ENCODE measurements around a stretch of chr17.

- RRBS: no CpG with 5 or more reads among the region's 6 CpGs
Measured at GRCh38 chr17:79845581-79845895, 6.3 kb upstream of the CBX4 start.

DNA sequence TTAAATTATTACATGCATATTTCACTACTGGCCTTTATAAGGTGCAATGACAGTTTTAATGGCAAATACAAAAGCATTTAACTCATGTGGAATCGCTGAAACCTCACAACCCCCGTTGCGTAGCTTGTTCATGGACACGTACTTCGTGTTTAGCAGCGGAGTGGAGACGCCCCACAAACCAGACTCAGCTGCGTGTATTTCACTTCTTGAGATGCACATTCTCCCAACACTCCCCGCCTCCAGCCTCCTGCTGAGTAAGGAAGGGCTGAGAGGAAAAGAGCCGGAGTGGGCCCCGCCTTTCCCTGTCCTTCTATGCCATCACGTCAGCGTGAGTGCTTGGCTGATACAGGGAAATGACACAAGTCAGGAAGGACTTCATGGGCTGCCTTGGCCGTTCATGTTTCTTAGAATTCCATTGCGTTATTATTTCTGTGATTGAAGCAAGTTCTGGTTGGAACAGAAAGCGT, 68.6 kb upstream of the CBX4 start:
- RRBS: no CpG with 5 or more reads among the region's 16 CpGs

DNA sequence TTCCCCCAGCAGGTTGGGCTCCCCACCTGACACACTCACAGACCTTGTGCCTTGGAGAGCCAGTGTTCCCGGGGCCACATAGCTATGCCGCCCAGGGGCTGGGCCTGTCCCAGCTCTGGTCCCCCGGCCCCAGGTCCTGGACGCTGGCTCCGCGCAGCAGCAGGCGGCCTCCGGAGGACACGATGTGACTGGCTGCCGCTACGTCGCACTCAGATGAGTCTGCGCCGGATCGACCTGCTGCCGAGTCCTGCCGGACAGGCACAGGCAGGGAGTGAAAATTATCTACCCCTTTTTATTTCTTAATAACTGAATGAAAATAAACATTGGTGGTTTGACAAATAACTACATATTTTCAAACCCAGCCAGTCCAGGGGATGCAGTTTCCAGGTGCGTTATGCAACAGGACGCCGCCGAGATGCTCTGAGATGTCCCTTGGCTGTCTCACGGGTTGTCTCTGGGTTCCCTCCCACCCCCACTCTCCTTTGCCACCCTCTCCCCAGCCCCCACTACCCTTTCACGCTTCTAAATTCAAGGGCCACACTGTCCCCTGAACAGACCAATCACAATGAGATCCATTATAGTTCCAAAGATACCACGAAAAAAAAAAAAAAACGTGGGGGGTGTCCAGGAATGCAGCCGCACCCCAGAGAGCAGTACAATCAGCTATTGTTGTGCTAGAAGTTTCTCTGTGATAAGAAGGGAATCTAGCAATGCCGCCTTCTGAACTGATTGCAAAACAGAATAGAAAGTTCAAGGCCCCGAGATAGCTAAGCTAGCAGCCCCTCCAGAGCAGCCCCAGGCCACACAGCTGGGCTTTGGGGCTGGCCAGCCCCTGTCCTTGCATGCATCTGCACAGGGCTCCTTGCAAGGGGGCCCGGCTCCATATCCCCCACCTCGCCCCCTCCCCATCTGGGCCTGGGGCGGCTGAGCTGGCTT, 86.7 kb upstream of the CBX4 start:
- RRBS: 68% methylated on average over 16 of the region's 31 CpGs

DNA sequence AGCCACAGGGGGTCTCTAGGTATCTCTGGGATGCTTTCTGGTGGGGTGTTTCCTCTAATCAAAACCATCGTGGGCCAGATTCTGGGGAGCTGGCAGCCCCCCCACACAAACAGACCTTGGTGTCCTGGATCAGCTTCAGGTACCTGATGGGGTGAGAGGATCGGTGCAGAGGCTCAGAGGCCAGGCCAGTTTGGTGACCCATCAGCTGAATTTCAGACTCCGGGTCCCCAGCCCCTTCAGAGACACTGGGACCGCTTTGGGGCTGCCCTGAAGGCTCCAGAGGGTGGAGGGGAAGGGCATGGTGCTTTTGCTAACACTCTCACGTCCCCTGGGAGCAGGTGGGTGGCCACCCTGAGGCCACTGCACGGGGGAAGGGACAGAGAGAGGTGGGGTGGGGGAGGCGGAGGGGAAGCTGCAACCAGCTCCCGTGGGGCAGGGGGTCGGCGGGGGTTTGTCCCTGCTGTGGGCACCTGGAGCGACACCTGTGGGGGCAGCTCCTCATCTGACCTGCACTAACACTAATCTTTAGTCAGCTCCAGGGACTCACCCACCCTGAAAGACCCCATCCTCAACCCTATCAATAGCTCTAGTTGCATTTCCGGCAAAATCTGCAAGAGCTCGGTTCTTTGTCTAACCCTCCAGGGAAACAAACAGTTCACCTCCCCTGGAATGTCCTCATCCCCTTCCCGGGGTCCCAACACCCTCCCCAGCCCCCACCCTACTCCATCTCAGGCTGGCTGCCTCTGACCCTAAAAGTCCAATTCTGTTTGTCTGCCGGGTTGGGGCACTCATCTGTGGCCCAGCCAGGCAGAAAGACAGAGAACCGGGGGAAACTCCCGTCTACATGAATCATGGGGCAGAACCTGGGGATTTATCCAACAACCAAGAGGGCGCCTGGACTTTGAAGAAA, 91.8 kb upstream of the CBX4 start:
- RRBS: 11% methylated on average over 5 of the region's 18 CpGs

DNA sequence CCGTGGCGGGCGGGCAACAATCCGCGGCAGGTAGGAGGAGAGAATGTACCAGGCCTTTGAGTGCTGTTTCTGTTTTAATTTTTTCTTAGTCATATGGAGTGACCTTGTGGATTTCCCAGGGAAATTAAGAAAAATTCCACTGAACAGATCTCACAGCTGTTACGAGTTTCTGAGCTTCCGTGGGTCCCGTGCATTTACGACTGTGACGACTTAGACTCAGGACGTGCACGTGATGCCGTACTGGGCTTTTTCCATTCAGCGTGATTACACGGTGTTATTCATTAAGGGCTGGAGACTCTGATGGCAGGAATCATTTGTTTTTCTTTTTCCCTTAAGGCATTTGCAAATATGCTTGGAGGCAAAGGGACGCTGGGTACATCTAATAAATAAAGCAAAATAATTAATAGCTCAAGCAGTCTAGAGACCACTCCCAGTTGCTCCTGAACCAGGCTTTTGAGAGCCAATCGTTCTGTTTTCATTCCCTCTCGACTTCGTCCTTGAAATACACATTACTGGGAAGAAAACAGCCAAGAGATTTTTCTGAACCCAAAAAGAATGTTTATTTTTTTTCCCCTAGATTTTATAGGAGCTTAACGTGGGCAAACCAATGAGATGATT, 57.1 kb downstream of the TBC1D16 start:
- RRBS: no CpG with 5 or more reads among the region's 20 CpGs

GRCh38 chr17:80000925-80001303, 34.8 kb downstream of the TBC1D16 start:
- RRBS: no CpG with 5 or more reads among the region's 10 CpGs

DNA sequence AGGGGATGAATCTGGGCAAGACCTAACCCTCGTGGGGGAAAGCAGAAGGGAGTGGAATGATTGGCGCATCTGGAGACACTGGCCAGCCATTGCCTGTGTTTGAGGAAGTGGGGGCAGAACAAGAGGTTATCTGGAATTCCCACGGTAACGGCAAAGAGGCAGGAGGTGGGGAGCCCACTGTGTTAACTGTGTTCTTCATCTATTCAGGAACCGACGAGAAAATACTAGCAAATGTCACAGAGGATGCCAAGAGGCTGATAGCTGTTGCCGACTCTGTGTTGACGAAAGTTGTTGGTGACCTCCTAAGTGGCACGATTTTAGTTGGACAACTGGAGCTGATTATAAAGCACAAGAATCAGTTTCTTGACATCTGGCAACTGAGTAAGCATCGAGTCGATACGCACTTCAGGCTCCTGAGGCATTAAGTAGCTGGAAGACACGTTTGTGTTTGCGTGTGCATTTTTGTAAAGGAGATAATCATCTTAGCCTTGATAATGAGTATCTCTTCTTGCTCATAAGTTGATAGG, 67.0 kb downstream of the RNF213 start:
- RRBS: no CpG with 5 or more reads among the region's 14 CpGs

GRCh38 chr17:80395725-80396128, 19.2 kb upstream of the ENDOV start:
- RRBS: no CpG with 5 or more reads among the region's 7 CpGs

- RRBS: no CpG with 5 or more reads among the region's 11 CpGs
Measured at GRCh38 chr17:80601169-80601512, 56.5 kb downstream of the RPTOR start.

GRCh38 chr17:80750315-80750782, 205.7 kb downstream of the RPTOR start:
- RRBS: no CpG with 5 or more reads among the region's 14 CpGs

GRCh38 chr17:80750932-80751438, 206.3 kb downstream of the RPTOR start:
- RRBS: no CpG with 5 or more reads among the region's 14 CpGs

GRCh38 chr17:80761361-80761915, 216.8 kb downstream of the RPTOR start:
- RRBS: no CpG with 5 or more reads among the region's 15 CpGs

GRCh38 chr17:80826780-80827553, 164.7 kb upstream of the CHMP6 start:
- RRBS: no CpG with 5 or more reads among the region's 26 CpGs

GRCh38 chr17:80834009-80834805, 157.4 kb upstream of the CHMP6 start:
- RRBS: 45% methylated on average over 7 of the region's 34 CpGs

DNA sequence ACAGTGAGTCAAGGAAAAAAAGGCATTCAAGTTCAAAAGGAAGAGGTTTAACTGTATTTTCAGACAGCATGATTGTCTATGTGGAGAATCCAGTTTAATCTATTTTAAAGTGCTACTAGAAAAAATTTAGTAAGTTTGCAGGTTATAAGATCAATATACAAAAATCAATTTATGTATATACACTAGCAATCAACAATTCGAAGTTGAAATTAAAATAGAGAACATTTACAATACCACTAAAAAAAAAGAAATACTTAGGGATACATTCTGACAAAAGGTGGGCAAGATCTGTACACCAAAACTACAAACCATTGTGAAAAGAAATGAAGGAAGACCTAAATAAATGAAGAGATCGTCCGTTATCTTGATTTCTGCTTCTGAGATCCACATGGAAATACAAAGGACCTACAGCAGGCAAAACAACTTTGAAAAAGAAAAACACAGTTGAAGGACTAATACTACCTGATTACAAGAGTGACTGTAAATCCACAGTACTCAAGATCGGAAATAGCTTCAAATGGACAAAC, 124.0 kb upstream of the CHMP6 start:
- RRBS: no CpG with 5 or more reads among the region's 4 CpGs

- RRBS: no CpG with 5 or more reads among the region's 12 CpGs
Measured at GRCh38 chr17:80984688-80985259, 6.9 kb upstream of the CHMP6 start.

GRCh38 chr17:81003539-81003945, 11.9 kb downstream of the CHMP6 start:
- RRBS: 12% methylated on average over 3 of the region's 20 CpGs

GRCh38 chr17:81035773-81036257, 864 bp downstream of the BAIAP2 start:
- RRBS: no CpG with 5 or more reads among the region's 33 CpGs

DNA sequence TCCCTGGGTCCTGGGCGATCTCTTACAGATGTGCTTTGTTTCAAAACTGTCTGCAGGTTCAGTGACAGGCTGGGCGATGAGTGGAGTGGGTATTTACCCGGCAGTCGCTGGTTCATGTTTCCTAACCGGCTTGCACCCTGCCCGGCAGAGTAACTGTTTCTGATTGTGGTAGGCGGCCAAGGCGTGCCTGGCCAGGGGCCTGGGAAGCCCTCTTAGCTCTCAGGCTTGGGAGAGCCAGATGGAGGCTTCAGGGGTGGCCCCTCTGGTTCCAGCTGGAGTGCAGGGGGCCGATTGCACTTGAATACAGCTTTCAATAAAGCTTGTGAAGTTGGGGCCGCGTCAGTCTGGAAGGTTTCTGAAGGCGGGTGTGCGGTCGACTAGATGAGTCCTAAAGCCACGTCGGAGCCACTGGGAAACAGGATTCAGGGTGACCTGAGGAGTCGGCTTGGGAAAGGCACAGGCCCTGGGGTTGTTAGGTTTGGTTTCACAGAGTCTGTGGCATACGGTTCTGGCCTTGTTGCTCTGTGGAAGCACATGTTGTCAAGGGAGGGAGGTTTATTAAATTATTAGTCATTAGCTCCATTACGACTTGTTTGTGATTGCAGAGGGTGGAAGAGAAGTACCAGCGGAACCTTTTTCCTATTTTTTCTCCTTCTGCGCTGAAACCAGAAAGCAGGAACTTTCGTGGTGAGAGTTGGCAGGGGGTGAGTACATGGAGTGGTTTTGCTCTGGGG, 1.5 kb downstream of the BAIAP2 start:
- RRBS: no CpG with 5 or more reads among the region's 22 CpGs

- RRBS: 83% methylated on average over 4 of the region's 32 CpGs
Measured at GRCh38 chr17:81058887-81059627, 24.1 kb downstream of the BAIAP2 start.